Kidney (tissue), 2 donors: ENCODE results near the genes TBK1 and DYRK2.

- PRO-cap, result bidirectional peak, plus-strand start at chr12:64452138, minus-strand start at chr12:64452031; unidirectional peak, minus-strand start at chr12:64452506
- RRBS, result 2% methylated on average over 42 of the region's 102 CpGs
Measured at GRCh38 chr12:64451668-64452685, at the start of gene TBK1. Gene TBK1 (plus strand): TSS chr12:64452120.

DNA sequence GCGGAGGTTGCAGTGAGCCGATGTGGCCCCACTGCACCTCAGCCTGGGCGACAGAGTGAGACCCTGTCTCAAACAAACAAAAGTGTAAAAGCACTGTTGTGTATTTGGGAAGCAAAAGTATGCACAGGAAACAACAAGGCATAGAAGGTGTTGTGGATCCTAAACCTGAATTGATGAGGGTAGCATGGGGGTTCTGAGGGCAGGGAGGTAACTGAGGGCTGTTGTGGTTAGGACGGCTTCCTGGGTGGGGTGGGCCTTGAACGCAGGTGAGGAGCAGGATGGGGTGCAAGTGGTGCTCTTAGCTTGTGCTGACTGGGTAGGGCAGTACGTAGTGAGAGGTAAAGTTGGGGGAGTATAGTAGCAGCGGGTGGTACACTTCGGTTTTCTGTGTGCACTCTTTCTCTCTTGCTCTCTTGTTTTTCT lies 64.2 kb downstream of the RASSF3 start:
- PRO-cap, result no peak
- RRBS, result no CpG with 5 or more reads among the region's 8 CpGs

DNA sequence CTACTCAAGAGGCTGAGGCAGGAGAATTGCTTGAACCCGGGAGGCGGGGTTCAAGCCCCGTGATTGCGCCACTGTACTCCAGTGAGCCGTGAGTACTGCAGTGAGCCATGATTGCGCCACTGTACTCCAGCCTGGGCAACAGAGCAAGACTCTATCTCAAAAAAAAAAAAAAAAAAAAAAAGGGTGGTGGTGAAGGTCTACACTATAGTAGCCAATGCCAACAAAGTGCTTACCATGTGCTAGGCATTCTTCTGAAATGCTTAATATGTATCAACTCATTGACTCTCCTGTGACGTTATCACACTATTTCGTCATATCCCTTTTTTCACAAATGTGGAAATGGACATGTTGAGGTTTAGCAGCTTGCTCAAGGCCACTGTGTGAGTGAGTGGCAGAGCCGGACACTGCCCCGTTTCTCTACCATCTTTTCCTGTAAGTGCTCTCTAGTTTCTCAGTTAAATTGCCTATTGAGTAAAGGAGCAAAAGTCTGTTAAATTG lies 59.5 kb downstream of the GNS start:
- PRO-cap, result no peak
- RRBS, result no CpG with 5 or more reads among the region's 10 CpGs

DNA sequence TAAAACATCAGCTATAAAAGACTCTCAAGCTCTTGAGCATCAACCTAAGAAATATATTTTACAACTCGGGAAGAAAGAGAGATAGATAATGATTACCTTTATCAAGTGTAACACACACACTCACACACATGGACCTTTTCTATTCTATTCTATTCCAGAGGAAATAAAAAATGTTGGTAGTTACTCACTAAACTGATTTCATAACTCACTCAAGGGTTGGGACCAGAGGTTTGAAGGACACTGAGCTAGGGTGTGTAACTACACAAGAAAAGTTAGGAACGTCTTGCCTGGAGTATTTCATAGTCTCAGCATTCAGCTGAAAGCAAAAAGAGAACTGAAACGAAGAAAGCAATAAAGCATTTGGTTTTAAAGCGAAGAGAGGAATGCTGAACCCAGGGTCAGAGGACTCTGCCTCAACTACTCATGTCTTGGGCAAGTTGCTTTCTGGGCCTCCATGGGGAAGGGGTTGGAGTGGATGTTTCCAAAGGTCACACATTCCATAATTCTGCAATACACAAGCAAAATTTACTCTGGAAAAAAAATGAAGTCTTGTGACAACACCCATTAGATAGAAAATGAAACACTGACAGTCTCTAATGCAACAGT lies 1.5 kb downstream of the GNS start:
- PRO-cap, result no peak
- RRBS, result no CpG with 5 or more reads among the region's 4 CpGs

DNA sequence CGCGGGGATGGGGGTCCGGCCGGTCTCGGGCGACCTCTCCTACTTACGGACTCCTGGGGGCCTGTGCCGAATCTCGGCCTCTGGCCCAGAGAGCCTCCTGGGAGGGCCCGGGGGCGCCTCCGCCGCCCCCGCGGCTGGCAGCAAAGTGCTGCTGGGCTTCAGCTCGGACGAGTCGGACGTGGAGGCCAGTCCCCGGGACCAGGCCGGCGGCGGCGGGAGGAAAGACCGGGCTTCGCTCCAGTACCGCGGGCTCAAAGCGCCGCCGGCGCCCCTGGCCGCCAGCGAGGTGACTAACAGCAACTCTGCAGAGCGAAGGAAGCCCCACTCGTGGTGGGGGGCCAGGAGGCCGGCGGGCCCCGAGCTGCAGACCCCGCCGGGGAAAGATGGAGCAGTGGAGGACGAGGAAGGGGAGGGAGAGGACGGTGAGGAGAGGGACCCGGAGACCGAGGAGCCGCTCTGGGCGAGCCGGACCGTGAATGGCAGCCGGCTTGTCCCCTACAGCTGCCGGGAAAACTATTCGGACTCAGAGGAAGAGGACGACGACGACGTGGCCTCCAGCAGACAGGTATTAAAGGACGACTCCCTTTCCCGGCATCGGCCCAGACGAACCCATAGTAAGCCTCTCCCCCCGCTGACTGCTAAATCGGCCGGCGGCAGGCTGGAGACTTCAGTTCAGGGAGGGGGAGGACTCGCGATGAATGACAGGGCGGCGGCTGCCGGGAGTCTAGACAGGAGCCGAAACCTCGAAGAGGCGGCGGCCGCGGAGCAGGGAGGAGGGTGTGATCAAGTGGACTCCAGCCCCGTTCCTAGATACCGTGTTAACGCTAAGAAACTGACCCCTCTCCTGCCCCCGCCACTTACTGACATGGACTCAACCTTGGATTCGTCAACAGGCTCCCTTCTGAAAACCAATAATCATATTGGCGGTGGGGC lies 737 bp downstream of the LEMD3 start:
- PRO-cap, result unidirectional peak, plus-strand start at position 188 of the sequence; bidirectional peak, plus-strand start at position 319 of the sequence, minus-strand start at position 286 of the sequence; bidirectional peak, plus-strand start at position 670 of the sequence, minus-strand start at position 637 of the sequence
- RRBS, result 2% methylated on average over 49 of the region's 81 CpGs

DNA sequence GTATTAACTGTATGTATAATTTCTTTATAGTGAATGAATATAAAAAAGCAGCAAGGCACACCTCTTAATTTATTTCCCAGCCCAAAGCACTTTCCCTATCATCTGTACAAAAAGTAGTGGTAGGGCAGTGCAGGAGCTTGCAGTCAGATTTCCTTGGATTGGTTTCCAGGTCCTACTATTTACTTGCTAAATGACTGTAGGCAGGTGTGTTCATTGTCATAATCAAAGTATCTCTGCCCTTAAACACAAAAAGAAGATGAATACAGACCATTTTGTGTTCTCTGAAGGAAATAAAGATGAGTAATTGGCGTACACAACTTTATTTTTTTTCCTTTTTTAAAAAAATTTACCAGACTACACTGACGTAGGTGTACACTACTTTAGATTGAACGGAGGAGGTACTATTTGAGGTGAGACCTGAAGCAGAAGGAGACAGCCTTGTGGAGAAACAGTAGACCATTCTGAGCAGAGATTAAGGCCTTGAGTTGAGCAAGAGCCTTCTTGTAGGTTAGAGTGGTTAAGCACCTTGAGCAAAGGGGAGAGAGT lies 2.3 kb downstream of the LEMD3 start:
- PRO-cap, result no peak
- RRBS, result no CpG with 5 or more reads among the region's 3 CpGs

DNA sequence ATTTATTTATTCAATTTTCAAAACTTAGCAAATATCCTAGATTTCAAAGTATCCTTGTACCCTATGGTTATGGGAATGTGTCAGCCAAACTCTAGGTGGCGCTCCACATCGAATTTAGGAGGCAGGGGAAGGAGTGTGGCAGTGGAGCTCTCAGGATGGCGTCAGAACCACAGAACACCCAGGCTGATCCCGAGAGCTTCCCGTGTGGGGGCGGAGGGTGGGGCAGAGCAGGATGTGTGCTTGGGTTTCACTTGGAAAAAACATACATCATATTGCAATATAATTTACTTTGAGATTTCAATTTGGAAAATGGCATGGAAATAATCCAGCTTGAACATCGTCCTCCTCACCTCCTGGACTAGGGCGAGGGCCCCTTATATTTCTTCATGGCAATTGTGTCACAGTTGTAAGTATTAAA lies 221.7 kb upstream of the HMGA2 start:
- PRO-cap, result no peak
- RRBS, result no CpG with 5 or more reads among the region's 8 CpGs

- PRO-cap, result no peak
- RRBS, result 72% methylated on average over 4 of the region's 13 CpGs
Measured at GRCh38 chr12:65631530-65632626, 192.4 kb upstream of the HMGA2 start.

- PRO-cap, result no peak
- RRBS, result 7% methylated on average over 5 of the region's 28 CpGs
Measured at GRCh38 chr12:65881445-65882437, 57.5 kb downstream of the HMGA2 start.

DNA sequence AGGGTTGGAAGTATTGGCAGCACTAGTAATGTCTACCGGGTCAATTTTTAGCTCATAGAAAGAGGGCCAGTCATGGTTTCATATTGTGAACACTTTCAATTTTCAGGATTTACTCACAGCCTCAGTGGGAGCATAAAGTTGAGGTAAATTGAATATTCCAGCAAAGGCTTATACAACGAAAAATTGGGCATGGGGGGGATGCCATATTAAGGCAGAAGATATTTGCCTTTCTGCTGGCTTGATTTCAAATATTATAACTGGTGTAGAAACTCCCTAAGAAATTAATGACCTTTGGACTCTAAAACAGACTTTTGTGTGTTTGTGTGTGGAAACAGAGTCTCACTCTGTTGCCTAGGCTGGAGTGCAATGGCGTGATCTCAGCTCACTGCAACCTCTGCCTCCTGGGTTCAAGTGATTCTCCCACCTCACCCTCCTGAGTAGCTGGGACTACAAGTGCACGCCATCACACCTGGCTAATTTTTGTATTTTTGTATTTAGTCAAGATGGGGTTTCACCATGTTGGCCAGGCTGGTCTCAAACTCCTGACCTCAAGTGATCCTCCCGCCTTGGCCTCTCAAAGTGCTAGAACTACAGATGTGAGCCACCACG lies 11.6 kb downstream of the IRAK3 start:
- PRO-cap, result no peak
- RRBS, result no CpG with 5 or more reads among the region's 6 CpGs

GRCh38 chr12:66251448-66252410 lies 50.6 kb upstream of the HELB start:
- PRO-cap, result no peak
- RRBS, result no CpG with 5 or more reads among the region's 3 CpGs

- PRO-cap, result no peak
- RRBS, result no CpG with 5 or more reads among the region's 6 CpGs
Measured at GRCh38 chr12:66304081-66305157, 2.1 kb downstream of the HELB start.

DNA sequence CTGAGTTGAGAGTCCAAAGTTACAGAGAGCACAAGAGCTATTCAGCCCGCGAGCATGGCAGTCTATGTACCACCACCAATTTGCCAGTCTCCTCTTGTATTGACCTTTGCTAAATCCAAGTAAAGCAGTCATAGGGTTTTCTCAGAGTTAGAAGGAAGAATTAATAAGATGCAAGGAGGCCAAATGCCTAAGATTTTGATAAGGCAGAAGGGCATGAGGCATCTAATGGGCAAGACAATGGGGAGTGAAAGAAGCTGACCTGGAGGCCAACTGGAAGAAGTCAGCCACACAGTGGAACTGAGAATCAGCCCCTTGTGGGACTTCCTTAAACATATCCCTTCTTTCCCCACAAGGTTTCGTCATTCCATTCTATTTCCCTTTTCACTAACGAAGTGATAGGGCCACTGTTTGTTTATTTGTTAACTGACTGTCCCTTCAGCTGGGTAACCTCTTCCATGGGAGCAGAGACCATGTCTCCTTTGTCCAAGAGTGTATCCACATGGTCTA lies 86.1 kb downstream of the HELB start:
- PRO-cap, result no peak
- RRBS, result no CpG with 5 or more reads among the region's 4 CpGs

GRCh38 chr12:67069478-67070209 lies 199.5 kb upstream of the CAND1 start:
- PRO-cap, result bidirectional peak, plus-strand start at chr12:67069768, minus-strand start at chr12:67069536; unidirectional peak, minus-strand start at chr12:67069843
- RRBS, result 1% methylated on average over 31 of the region's 65 CpGs

- PRO-cap, result bidirectional peak, plus-strand start at chr12:67648751, minus-strand start at chr12:67648588
- RRBS, result 1% methylated on average over 24 of the region's 33 CpGs
Measured at GRCh38 chr12:67648668-67648857, at the start of gene DYRK2. Gene DYRK2 (plus strand): TSS chr12:67648745.

DNA sequence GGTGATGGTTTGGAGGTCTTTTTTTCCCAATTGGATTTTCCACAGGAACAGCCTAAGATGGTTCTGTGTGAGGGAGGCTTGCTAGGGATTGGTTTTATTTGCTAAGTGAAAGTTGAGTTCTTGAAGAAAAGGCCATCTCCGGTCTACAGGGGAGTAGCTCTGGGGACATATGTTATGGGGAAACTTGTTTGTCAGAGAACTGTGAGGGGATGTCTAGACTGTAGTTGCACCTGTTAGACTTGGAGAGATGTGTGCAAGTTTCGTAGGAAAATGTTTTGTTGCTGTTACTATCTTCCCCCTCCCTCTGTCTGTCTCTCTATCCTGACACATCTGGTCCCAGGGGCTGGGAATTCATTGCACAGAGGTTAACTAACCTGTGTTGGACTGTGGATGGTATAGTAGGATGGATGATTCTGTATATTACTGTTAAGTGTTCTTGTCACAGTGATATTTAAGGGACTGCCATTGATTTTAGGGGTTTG lies 2.3 kb downstream of the DYRK2 start:
- PRO-cap, result no peak
- RRBS, result no CpG with 5 or more reads among the region's 2 CpGs

- PRO-cap, result no peak
- RRBS, result no CpG with 5 or more reads among the region's 2 CpGs
Measured at GRCh38 chr12:67659114-67659313, 10.5 kb downstream of the DYRK2 start.

DNA sequence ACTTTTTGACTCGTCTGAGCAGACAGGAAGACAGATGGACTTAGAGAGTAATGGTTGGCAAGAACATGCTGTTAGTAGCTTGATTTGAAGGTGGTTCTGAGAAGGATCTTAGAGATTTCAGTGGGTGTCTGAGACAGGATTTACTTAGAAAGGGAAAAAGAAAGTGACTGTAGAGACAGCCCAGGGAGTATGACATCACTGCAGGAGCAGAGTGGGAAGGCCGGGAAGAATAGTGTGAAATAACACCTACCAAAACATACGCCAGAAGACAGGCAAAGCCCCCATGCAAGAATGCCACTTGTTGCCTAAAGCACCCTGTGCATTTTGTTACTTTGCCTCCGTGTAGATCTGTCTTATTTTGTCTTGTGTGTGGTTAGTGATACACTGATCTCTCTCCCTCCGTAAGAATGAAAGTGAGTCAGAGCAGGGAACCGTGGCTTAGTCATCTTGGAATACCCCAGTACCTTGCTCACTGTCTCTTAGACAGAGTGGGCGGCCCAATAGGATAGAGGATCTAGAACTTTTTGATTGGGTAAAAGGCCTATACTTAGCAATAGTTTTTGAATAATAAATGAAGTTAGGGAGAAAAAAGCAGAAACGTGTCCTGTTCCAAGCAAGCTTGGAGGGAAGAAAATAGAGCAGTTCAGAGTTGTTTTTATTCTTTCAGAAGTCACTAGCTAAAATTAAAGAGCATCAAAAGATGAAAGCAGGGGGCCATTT lies 179.4 kb downstream of the DYRK2 start:
- PRO-cap, result unidirectional peak, minus-strand start at position 454 of the sequence
- RRBS, result no CpG with 5 or more reads among the region's 8 CpGs

GRCh38 chr12:67990849-67991740 lies 168.4 kb downstream of the IFNG start:
- PRO-cap, result no peak
- RRBS, result no CpG with 5 or more reads among the region's 9 CpGs

DNA sequence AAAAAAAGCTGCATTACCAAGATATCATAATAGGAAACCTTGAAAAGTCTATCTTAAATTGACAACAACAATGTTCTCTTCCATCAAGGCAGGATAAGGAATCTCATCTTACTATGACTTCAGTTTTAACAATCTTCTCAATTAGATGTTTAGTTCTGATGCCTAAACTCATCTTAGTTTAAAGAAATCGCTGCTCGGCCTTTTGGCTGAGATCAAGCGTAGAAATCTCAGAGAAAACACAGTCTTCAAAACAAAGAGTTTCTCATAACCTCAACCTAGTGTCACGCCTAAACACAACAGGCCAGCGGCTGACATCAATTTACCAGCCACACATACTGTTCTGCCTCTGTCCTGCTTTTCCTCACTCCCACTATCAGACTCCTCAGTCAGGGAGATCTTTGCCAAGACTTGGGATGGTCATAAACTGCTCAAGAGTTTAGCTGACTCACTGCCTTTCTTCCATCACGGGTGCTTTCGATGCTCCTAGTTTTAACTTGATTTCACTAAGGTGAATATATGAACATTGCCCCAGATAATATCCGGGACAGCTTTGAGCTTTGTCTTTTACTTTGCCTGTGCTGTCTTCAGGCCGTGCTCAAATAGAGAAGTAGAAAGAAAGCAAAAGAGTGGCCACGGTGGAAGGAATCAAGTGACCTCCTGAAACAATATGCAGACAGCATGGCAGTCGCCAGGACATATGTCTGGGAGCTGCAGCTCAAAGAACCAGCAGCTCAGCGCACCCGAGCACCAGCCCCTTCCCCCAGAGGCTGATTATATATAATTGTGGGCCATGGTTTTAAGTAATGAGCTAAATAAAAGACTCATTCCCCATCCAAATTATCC lies 12.2 kb downstream of the MDM1 start:
- PRO-cap, result no peak
- RRBS, result no CpG with 5 or more reads among the region's 13 CpGs